Mesenteric fat pad (tissue), 1 donor: ENCODE data around the gene CYP46A1.

GRCh38 chr14:99320024-99320633 is 48.1 kb upstream of the BCL11B start:
- PRO-cap, result no peak

- PRO-cap, result no peak
Observed at GRCh38 chr14:99512577-99513221, 31.5 kb downstream of the CCNK start.

DNA sequence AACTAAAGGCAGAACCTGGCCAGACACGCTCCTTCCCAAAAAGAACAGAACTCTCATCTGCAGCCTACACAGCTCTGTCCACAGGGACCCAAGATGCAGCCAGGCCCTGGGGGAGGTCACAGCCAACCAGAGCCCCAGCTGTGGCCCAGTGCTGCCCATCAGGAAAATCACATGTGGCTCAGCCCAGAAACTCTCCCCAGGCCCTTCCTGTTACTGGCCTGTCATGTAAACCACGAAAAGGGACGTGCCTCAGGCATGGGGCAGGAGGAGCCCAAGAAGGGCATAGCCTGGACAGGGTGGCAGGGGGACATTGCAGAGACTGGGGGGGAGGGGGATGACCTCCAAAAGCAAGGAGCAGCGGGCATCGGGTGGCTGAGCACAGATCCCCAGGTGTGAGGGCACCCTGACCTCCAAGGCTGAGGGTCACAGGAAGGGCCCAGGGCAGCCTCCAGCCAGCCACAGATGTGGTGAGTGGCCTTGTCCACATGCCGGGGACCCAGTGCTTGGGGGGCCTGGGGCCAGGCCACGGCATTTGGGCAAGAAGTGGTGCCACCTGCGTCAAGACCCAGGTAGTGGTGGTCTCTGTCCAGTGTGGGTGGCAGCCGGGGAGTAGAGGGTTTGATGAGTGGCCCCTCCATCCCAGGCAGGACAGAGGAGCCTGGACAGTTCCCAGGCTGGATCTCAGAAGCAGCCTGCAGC is 33.2 kb downstream of the CCNK start:
- PRO-cap, result no peak

GRCh38 chr14:99538226-99538702 is 57.1 kb downstream of the CCNK start:
- PRO-cap, result no peak

- PRO-cap, result no peak
Observed at GRCh38 chr14:99544896-99545657, 58.9 kb downstream of the CCDC85C start.

- PRO-cap, result no peak
Observed at GRCh38 chr14:99579183-99579818, 24.7 kb downstream of the CCDC85C start.

- PRO-cap, result no peak
Observed at GRCh38 chr14:99579819-99580662, 24.0 kb downstream of the CCDC85C start.

- PRO-cap, result no peak
Observed at GRCh38 chr14:99615273-99615742, 11.3 kb upstream of the CCDC85C start.

GRCh38 chr14:99684138-99684843 is at the start of gene CYP46A1:
CYP46A1 (plus strand) TSS chr14:99684298.
- PRO-cap, result no peak

DNA sequence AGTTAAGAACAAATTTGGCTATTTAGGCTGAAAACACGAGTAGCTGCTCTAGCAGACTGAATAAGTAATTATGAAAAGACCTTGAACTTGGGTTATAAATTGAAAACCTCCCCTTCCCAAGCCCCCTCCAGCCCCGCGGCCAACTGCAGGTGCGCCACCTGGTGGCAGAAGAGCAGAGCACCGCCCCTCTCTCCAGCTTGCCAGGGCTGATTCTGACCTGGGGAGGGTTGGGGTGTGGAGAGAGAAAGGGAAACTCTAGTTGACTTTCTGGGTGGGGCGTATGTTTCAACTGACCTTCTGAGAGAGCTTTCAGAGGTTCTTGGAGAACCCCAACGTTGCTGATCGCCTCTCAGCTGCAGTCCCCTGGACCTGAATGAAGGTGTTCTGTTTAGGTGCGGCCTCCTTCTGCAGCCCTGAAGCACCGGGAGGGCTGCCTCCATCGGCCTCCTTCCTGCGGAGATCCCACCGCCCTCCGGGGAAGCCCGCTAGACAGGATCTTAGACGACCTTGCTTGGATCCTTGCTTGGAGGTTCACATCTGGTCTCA is 118.2 kb upstream of the EVL start:
- PRO-cap, result no peak

GRCh38 chr14:100073774-100074211 is 8.6 kb downstream of the EVL start:
- PRO-cap, result no peak

GRCh38 chr14:100082050-100082927 is 17.1 kb downstream of the EVL start:
- PRO-cap, result no peak

- PRO-cap, result no peak
Observed at GRCh38 chr14:100093224-100093626, 28.0 kb downstream of the EVL start.

DNA sequence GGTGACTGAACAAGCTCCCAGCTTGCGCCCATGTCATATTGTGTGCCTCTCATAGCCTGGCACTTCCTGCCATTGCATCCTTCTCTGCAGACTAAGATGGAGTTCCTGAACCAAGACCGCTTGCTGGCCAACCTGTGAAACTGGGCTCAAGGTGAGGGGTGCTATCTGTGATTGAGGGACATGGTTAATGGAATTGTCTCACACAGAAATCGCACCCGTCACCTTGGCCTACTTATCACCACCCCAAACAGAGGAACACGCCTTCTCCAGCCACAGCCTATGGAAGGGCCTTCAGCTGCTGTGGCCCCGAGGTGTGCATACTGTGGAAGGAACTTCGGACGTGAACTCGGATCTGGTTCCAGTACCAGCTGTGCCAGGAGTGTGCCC is 44.3 kb downstream of the EVL start:
- PRO-cap, result no peak

DNA sequence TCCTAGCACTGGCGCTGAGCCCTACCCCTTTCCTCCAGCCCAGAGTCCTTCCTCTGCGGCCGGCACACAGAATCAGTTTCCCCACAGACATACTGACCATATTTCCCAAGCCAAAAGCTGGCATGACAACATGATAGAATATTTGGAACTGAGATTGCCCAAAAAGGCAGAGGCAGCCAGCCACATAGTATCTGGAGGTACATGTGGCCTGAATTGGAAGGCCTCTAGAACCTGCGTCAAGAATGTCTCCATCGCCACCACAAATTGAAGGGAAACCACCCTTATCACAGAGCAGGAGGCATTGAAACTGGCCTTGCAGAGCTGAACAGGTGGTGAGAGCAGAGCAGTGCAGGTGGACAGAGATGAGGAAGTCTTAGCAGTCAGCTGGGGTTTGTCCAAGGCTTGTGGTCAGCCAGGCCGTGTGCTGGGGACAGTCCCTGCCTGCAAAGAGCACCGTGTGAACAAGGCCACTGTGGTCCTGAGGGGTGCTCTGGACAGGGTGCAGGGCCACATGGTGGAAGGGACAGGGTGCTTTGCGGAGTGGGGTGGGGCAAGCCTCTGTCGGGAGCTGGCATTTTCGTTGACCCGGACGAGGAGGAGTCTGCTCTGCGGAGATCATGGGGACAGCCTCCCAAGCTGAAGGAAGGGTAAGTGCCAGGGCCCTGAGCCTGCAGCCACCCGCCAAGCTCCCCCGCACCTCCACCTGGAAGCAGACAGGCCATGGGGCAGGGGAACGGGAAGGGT is 21.0 kb downstream of the DEGS2 start:
- PRO-cap, result no peak

GRCh38 chr14:100147857-100148389 is 11.5 kb downstream of the DEGS2 start:
- PRO-cap, result no peak

DNA sequence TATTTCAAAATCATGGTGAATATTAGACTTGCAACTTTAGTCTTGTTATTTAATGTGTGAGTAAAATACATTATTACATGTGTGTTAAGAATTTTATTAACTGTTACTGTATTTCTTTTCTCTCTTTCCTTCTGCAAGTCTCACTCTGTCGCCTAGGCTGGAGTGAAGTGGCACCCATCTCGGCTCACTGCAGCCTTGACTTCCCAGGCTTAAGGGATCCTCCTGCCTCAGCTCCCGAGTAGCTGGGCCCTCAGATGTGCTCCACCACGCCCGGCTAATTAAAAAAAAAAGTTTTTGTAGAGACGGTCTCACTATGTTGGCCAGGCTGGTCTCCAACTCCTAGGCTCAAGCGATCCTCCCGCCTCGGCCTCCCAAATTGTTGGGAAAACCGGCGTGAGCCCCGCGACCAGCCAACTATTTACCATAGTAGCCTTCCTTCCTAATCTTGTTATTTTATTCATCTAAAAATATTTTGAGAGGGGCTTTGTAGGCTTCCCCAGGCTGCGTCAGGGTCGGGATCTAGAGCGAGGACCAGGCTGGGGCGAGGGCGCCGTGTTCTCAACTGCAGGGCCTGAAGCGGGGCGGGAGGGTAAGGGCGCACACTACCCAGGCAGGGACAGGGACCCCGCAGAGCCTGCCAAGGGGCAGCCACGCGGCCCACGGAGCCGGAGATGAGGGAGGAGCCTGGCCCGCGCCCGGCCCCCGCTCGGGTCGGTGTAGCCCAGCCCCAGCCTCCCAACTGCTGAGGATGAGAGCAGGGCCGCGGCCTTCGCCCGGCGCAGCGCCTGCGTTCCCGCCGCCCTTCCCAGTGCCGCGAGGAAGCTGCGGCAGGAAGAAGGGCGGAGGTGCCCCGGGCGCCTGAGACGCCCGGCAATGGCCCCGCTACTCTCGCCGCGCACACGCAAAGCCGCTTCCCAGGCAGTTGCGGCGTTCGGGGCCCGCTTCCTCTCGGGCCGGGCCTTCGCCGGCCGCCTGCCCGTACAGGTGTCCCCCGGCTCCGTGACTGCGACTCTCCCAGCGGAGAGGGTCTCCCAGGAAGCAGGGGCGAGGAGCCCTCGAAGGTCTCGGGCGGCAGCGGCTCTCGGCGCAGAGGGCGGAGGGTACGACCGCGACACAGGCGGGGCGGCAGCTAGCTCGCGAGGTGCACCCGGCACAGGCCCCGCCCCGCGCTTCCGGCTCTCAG is 25.1 kb upstream of the YY1 start:
- PRO-cap, result bidirectional peak, plus-strand start outside the sequence, minus-strand start at position 1,156 of the sequence

DNA sequence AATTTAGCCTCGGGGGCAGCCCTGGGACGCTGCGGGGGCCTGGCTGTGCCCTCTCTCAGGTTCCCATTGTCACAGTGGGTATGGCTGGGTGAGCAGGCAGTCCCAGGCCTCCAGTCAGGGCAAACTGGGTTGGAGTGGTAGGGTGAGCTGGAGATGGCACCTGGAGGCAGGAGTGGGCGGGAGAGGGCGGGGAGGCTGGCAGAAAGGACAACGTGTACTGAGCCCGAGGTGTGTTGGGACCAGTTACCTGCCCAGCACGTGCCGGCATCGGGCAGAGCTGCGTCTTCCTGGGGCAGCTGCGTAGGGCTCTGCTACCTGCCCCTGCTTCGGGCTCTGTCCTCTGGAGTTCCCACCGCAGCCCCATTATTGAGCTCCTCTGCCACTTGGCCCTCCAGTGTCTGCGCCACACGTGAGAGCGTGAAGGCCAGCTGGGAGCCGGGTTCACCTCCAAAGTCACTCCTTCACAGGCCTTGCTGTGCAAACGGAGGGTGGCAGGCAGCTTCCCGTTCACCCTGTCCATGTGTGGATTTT is 7.6 kb upstream of the SLC25A29 start:
- PRO-cap, result no peak

- PRO-cap, result no peak
Observed at GRCh38 chr14:100317824-100318667, 5.1 kb upstream of the SLC25A47 start.

GRCh38 chr14:100417319-100418133 is 41.2 kb downstream of the WDR25 start:
- PRO-cap, result no peak